Cytotoxic T cell (primary cell): ENCODE measurements around a stretch of chr2.

- PRO-cap, 2 experiments: peak in 2 of 2 experiments; most common plus-strand start chr2:241868311 (in 1); most common minus-strand start chr2:241868176 (in 2)
These were observed 1.5 kb upstream of the RTP5 start for GRCh38 chr2:241868070-241868451.

DNA sequence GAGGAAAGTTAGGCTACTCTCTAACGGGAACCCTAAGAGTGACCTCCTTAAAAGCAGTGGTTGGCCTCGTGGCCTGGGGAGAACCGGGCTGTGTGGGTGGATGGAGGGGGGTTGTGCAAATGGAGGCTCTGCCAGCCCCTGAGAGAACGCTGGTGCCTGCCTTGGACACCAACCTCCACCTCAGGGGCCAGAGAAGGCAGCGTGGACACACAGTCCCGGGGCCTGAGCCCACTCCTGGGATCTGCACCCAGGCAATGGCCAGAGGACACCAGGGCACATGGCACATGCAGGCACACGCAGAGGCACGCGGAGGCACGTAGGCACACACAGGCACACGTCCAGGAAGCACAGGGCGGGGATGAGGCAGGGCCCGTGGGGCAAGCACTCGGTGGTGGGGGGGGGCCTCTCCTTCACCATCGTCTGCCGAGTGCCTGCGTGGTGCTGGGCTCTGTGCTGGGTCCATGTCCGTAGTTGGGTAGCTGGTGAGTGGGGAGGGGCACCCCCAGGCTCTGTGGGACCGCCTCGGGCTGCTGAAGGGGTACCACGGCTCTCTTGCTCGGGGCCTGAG lies 4.6 kb downstream of the FAM240C start:
- PRO-cap, 2 experiments: no peak in any of the 2 experiments

- PRO-cap, 2 experiments: no peak in any of the 2 experiments
These were observed 631 bp upstream of the FAM240C start for GRCh38 chr2:241900866-241901324.

- PRO-cap, 2 experiments: no peak in any of the 2 experiments
These were observed 1.9 kb upstream of the FAM240C start for GRCh38 chr2:241901775-241902972.

- PRO-cap, 2 experiments: peak in 2 of 2 experiments; most common plus-strand start chr2:242088703 (in 1); most common minus-strand start chr2:242088556 (in 2)
These were observed 188.4 kb upstream of the FAM240C start for GRCh38 chr2:242088288-242089466.